CMK (cell line): ENCODE results near the gene SOCS1.

GRCh38 chr16:10949225-10949830, 5.0 kb downstream of the CLEC16A start:
- RRBS = no CpG with 5 or more reads among the region's 10 CpGs

- RRBS = no CpG with 5 or more reads among the region's 8 CpGs
These were observed 149.7 kb downstream of the CLEC16A start for GRCh38 chr16:11093917-11094670.

- RRBS = no CpG with 5 or more reads among the region's 13 CpGs
These were observed 4.8 kb downstream of the SOCS1 start for GRCh38 chr16:11250959-11251779.

- RRBS = 1% methylated on average over 52 of the region's 101 CpGs
These were observed at the start of gene SOCS1 for GRCh38 chr16:11256036-11257244. TSS of gene SOCS1 (minus strand) at chr16:11256204.

DNA sequence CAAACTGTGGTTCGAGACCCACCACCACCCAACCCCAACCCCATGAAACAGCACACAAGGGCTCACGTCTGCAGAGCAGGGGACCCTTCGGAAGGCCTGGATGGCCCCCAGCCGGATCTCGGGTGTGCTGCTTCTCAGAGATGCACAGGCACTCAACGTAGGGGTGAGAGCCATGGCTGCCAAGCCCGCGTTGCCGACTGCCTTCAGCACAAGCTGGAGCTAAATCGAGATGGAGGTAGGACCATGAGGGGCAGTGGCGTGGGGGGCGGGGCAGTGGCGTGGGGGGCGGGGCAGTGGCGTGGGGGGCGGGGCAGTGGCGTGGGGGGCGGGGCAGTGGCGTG, 33.5 kb downstream of the ENSG00000188897 start:
- RRBS = no CpG with 5 or more reads among the region's 19 CpGs

GRCh38 chr16:11506741-11507400, 20.2 kb downstream of the ENSG00000188897 start:
- RRBS = no CpG with 5 or more reads among the region's 14 CpGs

GRCh38 chr16:11534235-11534649, 7.2 kb upstream of the ENSG00000188897 start:
- RRBS = no CpG with 5 or more reads among the region's 2 CpGs

- RRBS = no CpG with 5 or more reads among the region's 11 CpGs
These were observed 23.2 kb downstream of the LITAF start for GRCh38 chr16:11563369-11564159.

- RRBS = no CpG with 5 or more reads among the region's 8 CpGs
These were observed 19.3 kb downstream of the LITAF start for GRCh38 chr16:11567426-11567851.

GRCh38 chr16:11583145-11583590, 3.6 kb downstream of the LITAF start:
- RRBS = no CpG with 5 or more reads among the region's 8 CpGs

GRCh38 chr16:11584440-11585075, 2.2 kb downstream of the LITAF start:
- RRBS = no CpG with 5 or more reads among the region's 10 CpGs

- RRBS = 94% methylated on average over 3 of the region's 19 CpGs
These were observed 40.2 kb upstream of the SNN start for GRCh38 chr16:11627836-11628673.

DNA sequence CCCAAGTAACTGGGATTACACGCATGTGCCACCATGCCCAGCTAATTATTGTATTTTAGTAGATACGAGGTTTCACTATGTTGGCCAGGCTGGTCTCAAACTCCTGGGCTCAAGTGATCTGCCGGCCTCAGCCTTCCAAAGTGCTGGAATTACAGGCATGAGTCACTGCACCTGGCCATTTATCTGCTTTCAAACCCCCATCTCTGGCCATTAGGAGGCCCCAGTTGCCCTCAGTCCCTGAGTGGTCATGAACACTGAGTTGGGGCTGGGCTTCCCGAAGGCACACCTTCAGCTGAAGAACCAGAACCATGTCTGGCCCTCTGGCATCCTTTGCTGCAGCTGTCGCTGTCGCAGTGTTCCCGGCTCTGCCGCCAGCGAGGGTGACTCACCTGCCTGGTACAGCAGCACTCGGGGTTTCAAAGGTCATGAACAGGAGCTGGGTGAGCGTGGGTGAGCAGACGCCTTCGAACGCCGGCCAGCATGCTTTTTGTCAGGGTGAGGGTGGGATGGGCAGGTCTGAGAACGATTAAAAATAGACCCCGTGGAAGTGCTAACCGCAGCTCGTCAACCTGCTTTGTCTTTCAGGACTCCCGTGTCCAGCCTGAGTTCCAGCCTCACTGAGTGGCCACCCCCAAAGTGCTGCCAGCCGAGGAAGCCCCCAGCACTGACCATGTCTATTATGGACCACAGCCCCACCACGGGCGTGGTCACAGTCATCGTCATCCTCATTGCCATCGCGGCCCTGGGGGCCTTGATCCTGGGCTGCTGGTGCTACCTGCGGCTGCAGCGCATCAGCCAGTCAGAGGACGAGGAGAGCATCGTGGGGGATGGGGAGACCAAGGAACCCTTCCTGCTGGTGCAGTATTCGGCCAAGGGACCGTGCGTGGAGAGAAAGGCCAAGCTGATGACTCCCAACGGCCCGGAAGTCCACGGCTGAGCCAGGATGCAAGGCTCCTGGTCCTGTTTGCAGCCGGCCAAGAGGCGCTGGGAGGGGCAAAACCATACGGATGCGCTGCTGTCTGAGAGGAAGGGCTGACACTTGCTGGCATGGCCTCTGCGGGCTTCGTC, 7.5 kb downstream of the SNN start:
- RRBS = no CpG with 5 or more reads among the region's 42 CpGs

- RRBS = no CpG with 5 or more reads among the region's 13 CpGs
These were observed 10.4 kb downstream of the SNN start for GRCh38 chr16:11678431-11679293.

DNA sequence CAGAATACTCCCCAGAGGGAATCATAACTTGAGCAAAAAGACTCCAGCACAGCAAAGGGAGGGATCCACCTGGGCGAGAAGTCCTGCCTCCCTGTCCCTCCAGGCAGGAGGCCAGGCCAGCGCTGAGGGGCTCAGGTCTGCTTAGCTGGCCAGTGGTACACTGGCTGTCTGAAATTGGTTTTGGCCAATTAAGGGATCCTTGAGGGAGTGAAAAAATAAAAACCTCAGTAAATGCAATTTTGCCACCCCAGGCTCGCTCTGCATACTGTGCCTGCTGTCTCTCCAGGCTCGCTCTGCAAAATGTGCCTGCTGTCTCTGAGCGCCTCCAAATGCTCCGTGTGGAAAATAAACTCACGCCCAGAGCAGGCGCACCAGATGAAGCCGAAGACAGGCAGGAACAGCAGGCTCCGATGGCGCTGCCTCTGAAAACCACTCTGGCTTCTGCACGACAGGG, 28.9 kb downstream of the SNN start:
- RRBS = no CpG with 5 or more reads among the region's 12 CpGs

- RRBS = no CpG with 5 or more reads among the region's 4 CpGs
These were observed 31.1 kb downstream of the TXNDC11 start for GRCh38 chr16:11711411-11712187.

GRCh38 chr16:11743470-11744090, 923 bp upstream of the TXNDC11 start:
- RRBS = no CpG with 5 or more reads among the region's 13 CpGs

GRCh38 chr16:11748190-11749021, 5.7 kb upstream of the TXNDC11 start:
- RRBS = no CpG with 5 or more reads among the region's 9 CpGs

- RRBS = no CpG with 5 or more reads among the region's 14 CpGs
These were observed 99.1 kb downstream of the SNX29 start for GRCh38 chr16:12075606-12076075.

- RRBS = no CpG with 5 or more reads among the region's 10 CpGs
These were observed 105.8 kb downstream of the SNX29 start for GRCh38 chr16:12082249-12082839.